Type B pancreatic cell (in vitro differentiated cells): ENCODE data around the gene IL36G.

GRCh38 chr2:110780403-110780868 is 48.1 kb downstream of the ACOXL start:
- PRO-cap, result no peak

DNA sequence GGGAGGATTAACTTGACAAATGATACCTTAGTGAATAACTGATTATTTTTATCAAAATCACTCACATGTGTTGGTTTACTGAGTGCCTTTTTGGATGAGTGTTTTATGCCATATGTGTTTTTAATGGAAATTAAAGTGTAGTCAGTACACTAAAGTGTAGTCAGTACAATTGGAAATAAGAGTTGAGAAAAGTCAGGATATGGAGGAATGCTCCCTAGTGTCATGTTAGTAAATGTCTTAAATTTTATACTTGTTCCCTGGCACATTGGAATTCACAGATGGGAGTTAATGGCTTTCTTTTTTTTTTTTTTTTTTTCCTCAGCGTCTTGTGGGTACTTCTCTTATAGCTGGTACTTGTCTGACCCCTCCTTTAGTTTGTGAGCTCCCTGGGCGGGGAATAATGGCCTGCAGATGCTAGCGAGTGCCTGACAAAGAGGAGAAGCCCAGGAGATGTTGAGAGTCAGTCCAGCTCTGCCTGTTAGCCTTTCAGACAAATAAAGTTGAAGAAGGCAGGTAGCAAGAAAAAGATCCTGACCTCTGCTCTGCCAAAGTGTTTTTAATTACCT is 6.5 kb downstream of the BCL2L11 start:
- PRO-cap, result no peak

- PRO-cap, result no peak
Observed at GRCh38 chr2:111376835-111377525, 256.3 kb downstream of the BCL2L11 start.

DNA sequence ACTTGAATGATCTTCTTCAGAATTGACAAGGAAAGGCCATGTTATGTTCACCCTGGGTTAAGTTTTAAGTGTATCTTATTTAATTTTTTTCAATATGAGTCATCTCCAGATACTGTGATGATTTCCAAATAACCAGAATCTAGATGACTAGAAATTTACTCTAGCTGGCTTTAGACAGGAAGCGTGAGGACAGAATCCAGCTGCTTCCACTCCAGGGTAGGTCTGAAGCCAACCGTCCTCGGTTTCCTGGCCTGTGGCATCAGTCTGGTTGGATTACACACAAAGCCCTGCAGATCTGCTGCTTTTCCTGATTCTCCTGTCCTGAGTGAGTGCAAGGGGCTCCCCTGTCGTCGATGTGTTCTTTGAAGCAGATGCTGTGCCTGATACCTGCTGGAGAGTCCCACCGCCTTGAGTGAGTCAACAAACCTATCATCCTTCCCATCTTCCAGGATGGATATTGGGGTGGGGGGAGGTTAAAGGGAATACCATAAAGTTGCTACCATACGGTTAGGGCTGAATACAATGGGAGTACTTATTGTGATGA is 370.6 kb downstream of the BCL2L11 start:
- PRO-cap, result no peak

- PRO-cap, result no peak
Observed at GRCh38 chr2:111880628-111881164, 3.3 kb downstream of the ANAPC1 start.

GRCh38 chr2:111896092-111896453 is 2.3 kb upstream of the MERTK start:
- PRO-cap, result no peak

GRCh38 chr2:111906435-111906960 is 8.1 kb downstream of the MERTK start:
- PRO-cap, result no peak

- PRO-cap, result no peak
Observed at GRCh38 chr2:111973893-111974226, 75.5 kb downstream of the MERTK start.

DNA sequence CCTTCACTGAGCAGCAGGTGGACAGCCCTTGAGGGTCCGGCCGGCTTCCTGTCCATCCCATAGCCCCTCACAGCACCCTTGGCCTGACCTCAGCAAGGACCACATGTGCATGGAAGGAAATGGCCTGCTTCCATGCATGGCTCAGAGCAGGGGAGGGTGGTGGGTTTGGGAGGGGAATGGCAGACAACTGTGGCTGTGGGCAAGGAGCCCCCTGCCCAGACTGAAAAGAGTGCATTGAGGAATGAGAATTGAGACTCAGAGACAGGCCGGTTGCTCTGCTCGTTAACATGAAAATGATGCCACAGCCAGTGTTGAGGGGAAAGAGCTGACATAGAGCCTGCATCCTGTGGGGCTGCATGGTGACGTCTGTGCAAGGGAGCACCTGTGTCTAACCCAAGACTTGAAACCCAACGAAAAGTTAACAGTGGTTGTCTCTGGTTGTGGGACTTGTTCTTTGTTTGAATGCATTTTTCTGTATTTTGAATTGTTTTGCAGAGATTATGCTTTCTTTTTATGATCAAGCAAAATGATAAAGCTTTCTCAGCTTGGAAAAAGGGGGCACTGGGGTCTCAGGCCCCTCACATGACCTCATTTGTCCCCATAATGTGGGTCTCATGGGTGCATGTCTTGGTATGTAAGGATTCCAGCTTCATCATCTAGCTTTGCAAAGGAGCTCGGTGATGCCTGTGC is 16.6 kb downstream of the FBLN7 start:
- PRO-cap, result no peak

DNA sequence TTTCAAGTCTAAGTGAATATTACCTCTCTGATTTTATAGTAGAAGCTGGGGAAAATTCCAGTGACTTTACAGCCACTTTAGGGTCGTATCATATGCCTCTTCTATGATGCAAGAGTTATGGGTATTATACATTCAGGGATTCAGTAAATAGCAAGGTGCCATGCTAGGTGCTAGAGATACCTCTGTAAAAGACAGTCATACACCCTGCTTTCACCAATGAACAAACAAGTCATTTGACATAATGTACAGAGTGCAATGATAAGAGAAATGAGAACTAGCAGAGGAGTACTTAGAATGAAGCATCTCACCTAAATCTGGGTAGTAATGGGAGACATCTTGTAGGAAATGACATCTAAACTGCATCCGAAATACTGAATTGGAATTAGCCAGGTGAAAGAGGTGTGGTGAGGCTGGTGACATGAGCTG is 21.2 kb downstream of the ZC3H6 start:
- PRO-cap, result no peak

GRCh38 chr2:112493796-112494480 is 12.0 kb downstream of the TTL start:
- PRO-cap, result no peak

DNA sequence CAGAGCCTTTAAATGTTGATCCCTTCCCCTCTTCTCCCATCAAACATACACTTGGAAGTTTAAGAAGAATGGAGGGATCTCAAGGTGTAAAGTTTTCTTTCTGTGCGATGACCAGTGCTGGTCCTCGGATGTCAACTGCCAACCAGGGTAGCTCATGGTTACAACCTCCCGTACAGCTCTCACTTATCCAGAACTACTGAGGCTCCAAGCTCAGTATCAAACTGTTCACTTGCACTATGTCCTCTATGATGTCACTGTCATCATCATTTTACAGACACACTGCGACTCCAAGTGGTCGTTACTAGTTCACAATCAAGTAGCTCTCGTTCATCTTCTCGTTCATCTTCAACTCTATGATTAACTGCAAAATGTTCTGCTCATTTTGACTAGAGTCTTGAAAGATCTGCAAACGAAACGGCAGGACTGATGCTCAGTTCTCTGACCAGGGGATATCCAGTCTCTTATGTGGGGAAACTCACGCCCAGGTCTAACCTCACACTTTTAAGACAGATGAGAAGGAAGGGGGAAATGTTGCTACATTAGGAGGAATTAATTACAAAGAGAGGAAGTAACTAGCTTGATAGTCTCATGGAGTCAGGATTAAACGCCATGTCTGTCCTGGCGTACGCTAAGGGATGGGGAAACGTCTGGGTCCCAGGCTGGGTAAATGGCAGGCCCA is 929 bp upstream of the CHCHD5 start:
- PRO-cap, result no peak

DNA sequence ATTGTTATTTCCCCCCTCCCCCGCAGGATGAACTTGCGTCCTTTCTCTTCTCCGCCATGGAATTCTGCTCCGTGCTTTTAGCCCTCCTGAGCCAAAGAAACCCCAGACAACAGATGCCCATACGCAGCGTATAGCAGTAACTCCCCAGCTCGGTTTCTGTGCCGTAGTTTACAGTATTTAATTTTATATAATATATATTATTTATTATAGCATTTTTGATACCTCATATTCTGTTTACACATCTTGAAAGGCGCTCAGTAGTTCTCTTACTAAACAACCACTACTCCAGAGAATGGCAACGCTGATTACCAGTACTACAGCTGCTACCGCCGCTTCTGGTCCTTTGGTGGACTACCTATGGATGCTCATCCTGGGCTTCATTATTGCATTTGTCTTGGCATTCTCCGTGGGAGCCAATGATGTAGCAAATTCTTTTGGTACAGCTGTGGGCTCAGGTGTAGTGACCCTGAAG is 834 bp downstream of the SLC20A1 start:
- PRO-cap, result bidirectional peak, plus-strand start at position 47 of the sequence, minus-strand start outside the sequence

GRCh38 chr2:112657612-112658394 is 12.1 kb downstream of the SLC20A1 start:
- PRO-cap, result no peak

- PRO-cap, result no peak
Observed at GRCh38 chr2:112700975-112701559, 19.8 kb upstream of the NT5DC4 start.

GRCh38 chr2:112811745-112812468 is 24.7 kb downstream of the IL1B start:
- PRO-cap, result no peak

- PRO-cap, result no peak
Observed at GRCh38 chr2:112977684-112978161, at the start of gene IL36G. TSS of gene IL36G (plus strand) at chr2:112978006.

DNA sequence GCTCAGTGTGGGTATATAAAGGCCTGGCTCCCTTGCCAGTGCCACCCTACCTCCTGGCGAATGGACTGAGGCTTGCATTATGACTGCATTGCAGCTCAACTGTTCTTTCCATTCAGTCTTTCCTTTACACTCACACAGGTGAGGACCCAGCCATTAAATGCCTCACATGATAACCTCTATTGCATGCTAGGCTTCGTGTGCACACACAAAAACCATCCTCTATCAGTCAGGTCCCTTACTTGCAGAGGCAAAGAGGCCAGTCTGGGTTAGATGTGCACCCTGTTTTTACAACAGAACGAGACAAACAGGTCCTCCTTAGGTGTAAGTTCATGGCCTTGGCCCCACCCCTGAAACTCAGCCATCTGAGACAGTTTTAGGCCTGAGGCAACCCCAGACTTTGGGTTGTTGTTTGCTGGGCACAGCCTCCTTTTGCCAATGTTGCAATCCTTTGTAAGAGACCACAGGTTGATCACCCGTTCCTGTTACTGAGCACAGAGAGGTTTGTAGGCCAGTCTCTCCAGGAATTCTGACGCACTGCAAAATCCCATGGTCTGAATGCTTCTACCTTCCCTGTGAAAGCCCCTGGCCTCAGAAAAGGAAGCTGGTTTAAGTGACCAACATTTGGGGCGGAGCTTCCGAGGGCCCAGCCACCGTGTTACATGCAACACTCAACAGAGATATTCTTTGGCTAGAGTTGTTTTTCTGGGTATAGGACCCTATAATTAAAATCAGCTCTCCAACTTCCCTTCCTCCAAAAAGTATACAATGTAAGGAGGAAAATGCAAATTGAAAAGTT is 15.6 kb upstream of the IL1RN start:
- PRO-cap, result no peak

DNA sequence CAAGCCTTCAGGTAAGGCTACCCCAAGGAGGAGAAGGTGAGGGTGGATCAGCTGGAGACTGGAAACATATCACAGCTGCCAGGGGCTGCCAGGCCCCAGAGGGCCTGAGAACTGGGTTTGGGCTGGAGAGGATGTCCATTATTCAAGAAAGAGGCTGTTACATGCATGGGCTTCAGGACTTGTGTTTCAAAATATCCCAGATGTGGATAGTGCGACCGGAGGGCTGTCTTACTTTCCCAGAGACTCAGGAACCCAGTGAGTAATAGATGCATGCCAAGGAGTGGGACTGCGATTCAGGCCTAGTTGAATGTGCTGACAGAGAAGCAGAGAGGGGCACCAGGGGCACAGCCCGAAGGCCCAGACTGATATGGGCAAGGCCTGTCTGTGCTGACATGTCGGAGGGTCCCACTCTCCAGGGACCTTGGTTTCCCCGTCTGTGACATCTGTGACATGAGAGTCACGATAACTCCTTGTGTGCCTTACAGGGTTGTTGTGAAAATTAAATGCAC is 386 bp downstream of the IL1RN start:
- PRO-cap, result no peak

DNA sequence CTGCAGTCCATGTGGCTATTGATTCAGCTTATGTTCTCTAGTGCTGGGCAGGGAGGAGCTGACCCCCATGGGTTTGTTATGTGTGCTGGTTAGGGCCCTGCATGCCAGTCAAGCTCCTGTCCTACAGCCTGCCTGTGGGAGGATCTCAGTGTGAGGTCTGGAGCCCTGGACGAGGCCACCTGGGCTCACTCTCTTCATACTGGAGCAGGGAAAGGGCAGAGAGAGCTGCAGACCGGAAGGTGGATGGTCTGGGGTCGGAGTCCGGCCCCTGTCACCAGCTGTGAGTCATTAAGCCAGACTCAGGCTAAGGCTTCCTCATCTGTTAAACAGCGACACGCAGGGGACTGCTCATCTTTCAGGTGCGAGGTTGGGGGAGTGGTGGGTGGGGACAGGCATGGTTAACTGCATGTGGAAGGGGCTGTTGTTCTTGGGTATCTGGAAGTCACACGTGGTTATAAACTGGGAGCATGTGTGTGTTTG is 6.6 kb downstream of the PSD4 start:
- PRO-cap, result no peak